ENCODE measurements around a stretch of chr17.

- RAMPAGE, long total RNA, result no peak
- RRBS, result no CpG with 5 or more reads among the region's 17 CpGs
PRO-cap:
- standard, result no peak
- CoPRO, capped RNA only, 2 experiments, result no peak in any of the 2 experiments
- CoPRO, capped and uncapped RNA, 2 experiments, result no peak in any of the 2 experiments
- CoPRO, uncapped RNA only, 2 experiments, result no peak in any of the 2 experiments
CAGE:
- cytosol, long polyA plus RNA, result no peak
- long polyA plus RNA, result no peak
- nucleolus, long total RNA, result no peak
- nucleus, long polyA plus RNA, result no peak
Observed at GRCh38 chr17:74424600-74425166, 7.2 kb upstream of the GPRC5C start.

DNA sequence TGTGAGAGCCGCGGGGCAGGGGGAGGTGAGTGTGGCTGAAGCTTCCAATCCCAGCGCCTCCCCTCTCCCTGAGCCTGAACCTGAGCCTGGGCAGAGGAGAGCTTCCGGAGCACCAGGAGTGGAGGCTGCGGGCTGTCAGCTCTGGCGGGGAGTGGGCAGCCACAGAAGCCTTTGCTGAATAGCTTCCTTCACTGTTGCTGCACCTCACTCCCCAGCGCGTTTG lies 12.6 kb downstream of the GPRC5C start:
- RAMPAGE, long total RNA, result no peak
- RRBS, result no CpG with 5 or more reads among the region's 8 CpGs
PRO-cap:
- standard, result no peak
- CoPRO, capped RNA only, 2 experiments, result no peak in any of the 2 experiments
- CoPRO, capped and uncapped RNA, 2 experiments, result no peak in any of the 2 experiments
- CoPRO, uncapped RNA only, 2 experiments, result no peak in any of the 2 experiments
CAGE:
- cytosol, long polyA plus RNA, result no peak
- long polyA plus RNA, result no peak
- nucleolus, long total RNA, result no peak
- nucleus, long polyA plus RNA, result no peak

- RAMPAGE, long total RNA, result no peak
- RRBS, result no CpG with 5 or more reads among the region's 5 CpGs
PRO-cap:
- standard, result no peak
- CoPRO, capped RNA only, 2 experiments, result no peak in any of the 2 experiments
- CoPRO, capped and uncapped RNA, 2 experiments, result no peak in any of the 2 experiments
- CoPRO, uncapped RNA only, 2 experiments, result no peak in any of the 2 experiments
CAGE:
- cytosol, long polyA plus RNA, result no peak
- long polyA plus RNA, result no peak
- nucleolus, long total RNA, result no peak
- nucleus, long polyA plus RNA, result no peak
Observed at GRCh38 chr17:74520058-74520571, 11.2 kb downstream of the CD300LB start.

- RAMPAGE, long total RNA, result no peak
- RRBS, result no CpG with 5 or more reads among the region's 1 CpG
PRO-cap:
- standard, result no peak
- CoPRO, capped RNA only, 2 experiments, result no peak in any of the 2 experiments
- CoPRO, capped and uncapped RNA, 2 experiments, result no peak in any of the 2 experiments
- CoPRO, uncapped RNA only, 2 experiments, result no peak in any of the 2 experiments
CAGE:
- cytosol, long polyA plus RNA, result no peak
- long polyA plus RNA, result no peak
- nucleolus, long total RNA, result no peak
- nucleus, long polyA plus RNA, result no peak
Observed at GRCh38 chr17:74718987-74719186, 6.2 kb upstream of the CD300LF start.

- RAMPAGE, long total RNA, result no peak
- RRBS, result no CpG with 5 or more reads among the region's 6 CpGs
PRO-cap:
- standard, result no peak
- CoPRO, capped RNA only, 2 experiments, result no peak in any of the 2 experiments
- CoPRO, capped and uncapped RNA, 2 experiments, result no peak in any of the 2 experiments
- CoPRO, uncapped RNA only, 2 experiments, result no peak in any of the 2 experiments
CAGE:
- cytosol, long polyA plus RNA, result no peak
- long polyA plus RNA, result no peak
- nucleolus, long total RNA, result no peak
- nucleus, long polyA plus RNA, result no peak
Observed at GRCh38 chr17:74741930-74742609, 5.0 kb downstream of the RAB37 start.

DNA sequence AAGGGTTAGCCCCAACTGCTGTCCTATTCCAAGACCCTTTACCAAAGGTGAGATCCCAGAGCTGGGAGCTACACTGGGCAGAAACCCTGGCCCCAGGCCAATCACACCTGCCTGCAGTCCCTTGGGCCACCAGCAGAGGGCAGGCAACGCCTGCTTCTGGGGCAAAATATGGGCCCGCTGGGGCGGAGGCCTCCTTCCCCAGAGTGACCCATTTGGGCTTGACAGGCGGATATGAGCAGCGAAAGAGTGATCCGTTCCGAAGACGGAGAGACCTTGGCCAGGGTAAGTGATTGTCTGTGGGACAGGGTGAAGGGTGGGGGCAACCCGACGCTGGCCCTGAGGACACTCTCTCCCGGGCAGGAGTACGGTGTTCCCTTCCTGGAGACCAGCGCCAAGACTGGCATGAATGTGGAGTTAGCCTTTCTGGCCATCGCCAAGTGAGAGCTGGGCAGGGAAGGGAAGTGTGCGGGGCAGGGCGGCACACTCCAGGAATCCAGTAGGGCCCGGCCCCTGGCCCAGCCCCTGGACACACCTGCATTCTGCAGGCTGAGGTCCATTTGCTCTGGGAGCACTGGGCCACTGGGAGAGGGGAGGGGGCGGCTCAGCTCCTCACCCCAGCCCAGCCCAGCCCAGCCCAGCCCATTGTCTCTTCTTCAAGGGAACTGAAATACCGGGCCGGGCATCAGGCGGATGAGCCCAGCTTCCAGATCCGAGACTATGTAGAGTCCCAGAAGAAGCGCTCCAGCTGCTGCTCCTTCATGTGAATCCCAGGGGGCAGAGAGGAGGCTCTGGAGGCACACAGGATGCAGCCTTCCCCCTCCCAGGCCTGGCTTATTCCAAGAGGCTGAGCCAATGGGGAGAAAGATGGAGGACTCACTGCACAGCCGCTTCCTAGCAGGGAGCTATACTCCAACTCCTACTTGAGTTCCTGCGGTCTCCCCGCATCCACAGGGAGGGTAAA lies 3.5 kb upstream of the NHERF1 start:
- RAMPAGE, long total RNA, result no peak
- RRBS, result no CpG with 5 or more reads among the region's 26 CpGs
PRO-cap:
- standard, result no peak
- CoPRO, capped RNA only, 2 experiments, result no peak in any of the 2 experiments
- CoPRO, capped and uncapped RNA, 2 experiments, result no peak in any of the 2 experiments
- CoPRO, uncapped RNA only, 2 experiments, result no peak in any of the 2 experiments
CAGE:
- cytosol, long polyA plus RNA, result no peak
- long polyA plus RNA, result no peak
- nucleolus, long total RNA, result no peak
- nucleus, long polyA plus RNA, result no peak

- RAMPAGE, long total RNA, result no peak
- RRBS, result no CpG with 5 or more reads among the region's 10 CpGs
PRO-cap:
- standard, result no peak
- CoPRO, capped RNA only, 2 experiments, result no peak in any of the 2 experiments
- CoPRO, capped and uncapped RNA, 2 experiments, result no peak in any of the 2 experiments
- CoPRO, uncapped RNA only, 2 experiments, result no peak in any of the 2 experiments
CAGE:
- cytosol, long polyA plus RNA, result no peak
- long polyA plus RNA, result no peak
- nucleolus, long total RNA, result no peak
- nucleus, long polyA plus RNA, result no peak
Observed at GRCh38 chr17:74752687-74753384, 4.4 kb downstream of the NHERF1 start.

GRCh38 chr17:74758876-74759190 lies 10.4 kb downstream of the NHERF1 start:
- RAMPAGE, long total RNA, result no peak
- RRBS, result no CpG with 5 or more reads among the region's 2 CpGs
PRO-cap:
- standard, result no peak
- CoPRO, capped RNA only, 2 experiments, result no peak in any of the 2 experiments
- CoPRO, capped and uncapped RNA, 2 experiments, result no peak in any of the 2 experiments
- CoPRO, uncapped RNA only, 2 experiments, result no peak in any of the 2 experiments
CAGE:
- cytosol, long polyA plus RNA, result no peak
- long polyA plus RNA, result no peak
- nucleolus, long total RNA, result no peak
- nucleus, long polyA plus RNA, result no peak

DNA sequence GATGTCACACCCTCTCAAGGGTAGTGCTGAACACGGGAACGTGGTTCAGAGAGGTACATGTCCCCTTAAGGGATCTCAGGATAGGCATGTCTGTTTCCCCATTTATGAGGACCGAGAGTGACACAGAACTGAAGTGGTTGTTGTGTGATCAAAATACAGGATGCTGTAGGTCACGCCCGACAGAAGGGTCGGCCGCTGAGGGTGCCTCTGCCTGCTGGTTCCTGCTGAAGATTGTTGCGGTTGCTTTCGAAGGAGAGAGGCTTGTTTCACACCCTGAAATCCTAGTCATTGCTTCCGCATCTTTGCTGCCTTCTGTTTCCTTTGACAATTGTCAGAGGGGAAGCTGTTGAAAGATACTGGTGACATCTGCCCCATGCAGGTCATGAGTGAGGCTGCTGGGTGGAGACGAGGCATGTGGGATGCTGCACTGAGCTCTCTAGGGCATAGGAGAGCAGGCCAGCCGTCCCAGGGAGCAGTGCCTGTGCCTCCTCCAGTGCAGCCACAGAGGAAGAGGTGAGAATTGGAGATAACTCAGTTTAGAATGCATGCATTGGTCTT lies 3.7 kb downstream of the TMEM104 start:
- RAMPAGE, long total RNA, result no peak
- RRBS, result no CpG with 5 or more reads among the region's 12 CpGs
PRO-cap:
- standard, result no peak
- CoPRO, capped RNA only, 2 experiments, result no peak in any of the 2 experiments
- CoPRO, capped and uncapped RNA, 2 experiments, result no peak in any of the 2 experiments
- CoPRO, uncapped RNA only, 2 experiments, result no peak in any of the 2 experiments
CAGE:
- cytosol, long polyA plus RNA, result no peak
- long polyA plus RNA, result no peak
- nucleolus, long total RNA, result no peak
- nucleus, long polyA plus RNA, result no peak

DNA sequence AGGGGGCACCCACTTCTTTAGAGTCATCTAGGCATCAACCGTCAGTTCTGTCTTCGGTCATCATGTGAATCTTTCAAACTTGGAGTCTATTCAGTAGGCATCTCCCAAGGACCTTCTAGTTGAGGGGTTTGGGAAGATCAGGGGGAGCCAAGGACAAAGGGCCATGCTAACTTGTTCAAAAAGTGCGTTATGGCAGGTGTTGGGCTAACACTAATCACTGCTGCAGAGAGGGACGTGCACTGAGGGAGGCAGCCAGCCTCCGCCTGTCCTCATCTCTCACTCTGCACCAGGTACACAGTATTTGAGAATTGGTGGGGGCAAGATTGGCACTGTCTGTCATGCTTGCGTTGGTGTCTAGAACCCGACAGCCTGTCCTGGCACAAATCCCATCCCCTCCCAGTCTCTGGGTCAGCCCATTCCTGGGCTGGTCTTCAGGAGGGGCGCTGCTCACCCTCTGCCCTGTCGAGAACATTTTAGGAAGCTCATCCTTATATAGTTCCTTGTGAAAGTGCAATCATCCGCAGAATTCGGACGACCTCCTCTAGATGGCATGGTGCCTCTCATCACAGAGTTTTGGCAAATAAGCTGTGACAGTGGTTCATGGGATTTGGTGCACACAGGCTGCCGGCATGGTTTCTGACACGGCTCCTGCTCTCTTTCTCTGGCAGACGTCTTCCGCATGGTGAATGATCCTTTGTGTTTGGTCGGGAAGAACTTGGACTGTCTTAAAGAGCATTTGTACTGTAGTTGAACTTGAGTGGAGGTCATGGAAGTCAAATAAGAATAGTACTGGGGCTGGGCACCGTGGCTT lies 34.2 kb downstream of the TMEM104 start:
- RAMPAGE, long total RNA, result no peak
- RRBS, result no CpG with 5 or more reads among the region's 18 CpGs
PRO-cap:
- standard, result no peak
- CoPRO, capped RNA only, 2 experiments, result no peak in any of the 2 experiments
- CoPRO, capped and uncapped RNA, 2 experiments, result no peak in any of the 2 experiments
- CoPRO, uncapped RNA only, 2 experiments, result no peak in any of the 2 experiments
CAGE:
- cytosol, long polyA plus RNA, result no peak
- long polyA plus RNA, result no peak
- nucleolus, long total RNA, result no peak
- nucleus, long polyA plus RNA, result no peak

DNA sequence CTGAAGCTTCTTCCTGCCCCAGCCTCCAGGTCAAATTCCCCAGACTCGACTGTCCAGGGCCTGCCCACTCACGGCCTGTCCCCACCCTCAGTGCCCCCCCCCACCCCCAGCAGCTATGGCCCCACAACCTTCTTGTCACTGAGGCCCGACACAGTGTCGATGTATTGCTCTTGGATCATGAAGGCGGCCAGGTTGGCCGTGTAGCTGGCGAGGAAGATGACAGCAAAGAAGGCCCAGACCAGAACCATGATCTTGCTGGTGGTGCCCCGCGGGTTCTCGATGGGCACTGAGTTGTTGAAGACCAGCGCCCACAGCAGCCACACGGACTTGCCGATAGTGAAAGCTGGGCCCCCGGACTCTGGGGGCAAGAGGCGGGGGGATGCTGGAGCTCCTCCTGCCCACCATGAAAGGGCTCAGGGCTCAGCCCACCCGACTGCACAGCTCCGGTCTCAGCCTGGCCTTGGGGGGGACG lies 12.5 kb downstream of the GRIN2C start:
- RAMPAGE, long total RNA, result no peak
- RRBS, result 65% methylated on average over 4 of the region's 18 CpGs
PRO-cap:
- standard, result no peak
- CoPRO, capped RNA only, 2 experiments, result no peak in any of the 2 experiments
- CoPRO, capped and uncapped RNA, 2 experiments, result no peak in any of the 2 experiments
- CoPRO, uncapped RNA only, 2 experiments, result no peak in any of the 2 experiments
CAGE:
- cytosol, long polyA plus RNA, result no peak
- long polyA plus RNA, result no peak
- nucleolus, long total RNA, result no peak
- nucleus, long polyA plus RNA, result no peak

DNA sequence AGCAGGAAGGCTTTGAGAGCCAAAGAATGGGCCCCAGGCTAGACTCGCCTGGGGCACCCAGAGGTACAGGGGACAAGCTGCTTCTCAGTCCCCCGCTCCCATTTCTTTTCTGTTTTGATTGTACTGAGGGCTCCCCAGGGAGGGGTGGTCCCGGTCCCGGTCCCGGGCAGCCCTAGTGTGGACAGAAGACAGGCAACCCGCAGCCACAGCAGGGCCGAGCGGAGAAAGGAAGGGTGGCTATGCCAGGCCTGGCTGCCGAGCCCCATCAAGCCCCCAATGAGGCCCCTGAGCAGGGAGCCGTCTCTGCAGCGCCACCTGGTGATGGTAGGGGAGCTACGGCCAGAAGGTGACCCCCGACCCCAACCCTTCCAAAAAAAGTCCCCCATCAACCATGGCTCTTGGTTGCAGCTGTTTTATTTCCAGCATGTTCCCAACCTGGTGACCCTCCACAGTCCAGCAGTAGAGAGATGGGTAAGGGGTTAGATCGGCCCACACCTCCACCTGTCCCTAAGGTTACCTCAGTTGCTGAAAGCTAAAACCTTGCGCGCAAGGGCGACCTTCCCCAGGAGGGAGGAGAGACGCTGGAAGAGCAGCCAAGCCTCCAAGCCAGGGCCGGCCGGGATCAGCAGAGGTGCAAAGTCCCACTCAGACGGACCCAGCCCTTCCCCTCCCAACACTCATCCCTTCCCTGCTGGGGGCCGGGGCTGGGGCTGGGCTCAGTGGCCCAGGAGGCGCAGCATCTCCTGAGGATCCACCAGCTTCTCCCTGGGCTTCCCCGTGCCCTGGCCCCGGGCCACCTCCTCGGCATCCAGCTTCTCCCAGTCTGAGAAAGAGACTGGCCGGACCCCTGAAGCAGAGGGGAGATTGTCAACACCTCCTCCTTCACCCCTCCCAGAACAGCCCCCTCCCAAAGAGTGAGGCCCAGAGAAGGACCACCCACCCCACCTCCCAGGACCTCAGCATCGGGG lies 2.7 kb upstream of the GRIN2C start:
- RAMPAGE, long total RNA, result no peak
- RRBS, result 83% methylated on average over 6 of the region's 28 CpGs
PRO-cap:
- standard, result no peak
- CoPRO, capped RNA only, 2 experiments, result no peak in any of the 2 experiments
- CoPRO, capped and uncapped RNA, 2 experiments, result no peak in any of the 2 experiments
- CoPRO, uncapped RNA only, 2 experiments, result no peak in any of the 2 experiments
CAGE:
- cytosol, long polyA plus RNA, result no peak
- long polyA plus RNA, result no peak
- nucleolus, long total RNA, result no peak
- nucleus, long polyA plus RNA, result start-site peak on the minus strand centred at position 713 of the sequence, 451 bp wide, 850 and 714 reads in 2 replicates

- RAMPAGE, long total RNA, result no peak
- RRBS, result no CpG with 5 or more reads among the region's 34 CpGs
PRO-cap:
- standard, result no peak
- CoPRO, capped RNA only, 2 experiments, result no peak in any of the 2 experiments
- CoPRO, capped and uncapped RNA, 2 experiments, result no peak in any of the 2 experiments
- CoPRO, uncapped RNA only, 2 experiments, result no peak in any of the 2 experiments
CAGE:
- cytosol, long polyA plus RNA, result no peak
- long polyA plus RNA, result no peak
- nucleolus, long total RNA, result no peak
- nucleus, long polyA plus RNA, result no peak
Observed at GRCh38 chr17:74893120-74893474, 336 bp downstream of the FADS6 start.

GRCh38 chr17:74936361-74936837 lies 701 bp downstream of the OTOP3 start:
- RAMPAGE, long total RNA, result no peak
- RRBS, result 27% methylated on average over 10 of the region's 25 CpGs
PRO-cap:
- standard, result no peak
- CoPRO, capped RNA only, 2 experiments, result no peak in any of the 2 experiments
- CoPRO, capped and uncapped RNA, 2 experiments, result no peak in any of the 2 experiments
- CoPRO, uncapped RNA only, 2 experiments, result no peak in any of the 2 experiments
CAGE:
- cytosol, long polyA plus RNA, result no peak
- long polyA plus RNA, result no peak
- nucleolus, long total RNA, result no peak
- nucleus, long polyA plus RNA, result no peak

GRCh38 chr17:74952896-74953778 lies 17.4 kb downstream of the OTOP3 start:
- RAMPAGE, long total RNA, result no peak
- RRBS, result 21% methylated on average over 6 of the region's 20 CpGs
PRO-cap:
- standard, result no peak
- CoPRO, capped RNA only, 2 experiments, result no peak in any of the 2 experiments
- CoPRO, capped and uncapped RNA, 2 experiments, result no peak in any of the 2 experiments
- CoPRO, uncapped RNA only, 2 experiments, result no peak in any of the 2 experiments
CAGE:
- cytosol, long polyA plus RNA, result no peak
- long polyA plus RNA, result no peak
- nucleolus, long total RNA, result no peak
- nucleus, long polyA plus RNA, result no peak

- RAMPAGE, long total RNA, result no peak
- RRBS, result no CpG with 5 or more reads among the region's 8 CpGs
PRO-cap:
- standard, result unidirectional peak, plus-strand start at chr17:75022083
- CoPRO, capped RNA only, 2 experiments, result no peak in any of the 2 experiments
- CoPRO, capped and uncapped RNA, 2 experiments, result no peak in any of the 2 experiments
- CoPRO, uncapped RNA only, 2 experiments, result no peak in any of the 2 experiments
CAGE:
- cytosol, long polyA plus RNA, result no peak
- long polyA plus RNA, result no peak
- nucleolus, long total RNA, result no peak
- nucleus, long polyA plus RNA, result no peak
Observed at GRCh38 chr17:75021918-75022310, 9.4 kb downstream of the MRPL58 start.

DNA sequence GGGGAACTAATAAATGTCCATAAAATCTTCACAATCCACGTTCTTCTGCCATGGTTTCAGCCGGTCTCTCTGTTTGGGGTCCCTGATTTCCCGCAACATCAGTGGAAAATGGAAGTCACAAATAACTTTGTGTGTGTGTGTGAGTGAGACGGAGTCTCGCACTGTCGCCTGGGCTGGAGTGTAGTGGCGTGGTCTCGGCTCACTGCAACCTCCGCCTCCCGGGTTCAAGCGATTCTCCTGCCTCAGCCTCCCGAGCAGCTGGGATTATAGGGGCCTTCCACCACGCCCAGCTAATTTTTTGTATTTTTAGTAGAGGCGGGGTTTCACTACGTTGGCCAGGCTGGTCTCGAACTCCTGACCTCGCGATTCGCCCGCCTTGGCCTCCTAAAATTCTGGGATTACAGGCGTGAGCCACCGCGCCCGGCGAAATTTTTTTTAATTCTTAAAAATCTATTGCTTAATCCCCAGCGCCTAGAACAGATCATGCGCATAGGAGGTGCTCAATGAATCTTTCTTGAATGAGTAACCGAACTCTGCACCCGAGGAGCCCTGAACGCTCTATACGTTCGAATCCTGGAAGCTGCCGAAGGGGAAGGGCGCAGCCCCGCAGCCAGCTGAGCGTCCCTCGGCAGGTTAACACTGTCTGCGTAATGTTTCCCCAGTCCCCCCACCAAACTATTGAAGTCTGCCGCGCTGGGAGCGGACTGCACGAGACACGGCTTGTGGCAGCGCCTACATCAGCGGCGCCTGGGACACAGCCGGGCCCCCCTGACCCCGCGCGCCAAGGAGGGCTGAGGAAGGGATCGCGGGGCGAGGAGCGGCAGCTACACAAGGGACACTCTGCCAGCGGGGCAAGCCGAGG lies 582 bp downstream of the ATP5PD start:
- RAMPAGE, long total RNA, result no peak
- RRBS, result no CpG with 5 or more reads among the region's 56 CpGs
PRO-cap:
- standard, result unidirectional peak, plus-strand start at position 569 of the sequence
- CoPRO, capped RNA only, 2 experiments, result no peak in any of the 2 experiments
- CoPRO, capped and uncapped RNA, 2 experiments, result no peak in any of the 2 experiments
- CoPRO, uncapped RNA only, 2 experiments, result no peak in any of the 2 experiments
CAGE:
- cytosol, long polyA plus RNA, result no peak
- long polyA plus RNA, result no peak
- nucleolus, long total RNA, result no peak
- nucleus, long polyA plus RNA, result no peak

DNA sequence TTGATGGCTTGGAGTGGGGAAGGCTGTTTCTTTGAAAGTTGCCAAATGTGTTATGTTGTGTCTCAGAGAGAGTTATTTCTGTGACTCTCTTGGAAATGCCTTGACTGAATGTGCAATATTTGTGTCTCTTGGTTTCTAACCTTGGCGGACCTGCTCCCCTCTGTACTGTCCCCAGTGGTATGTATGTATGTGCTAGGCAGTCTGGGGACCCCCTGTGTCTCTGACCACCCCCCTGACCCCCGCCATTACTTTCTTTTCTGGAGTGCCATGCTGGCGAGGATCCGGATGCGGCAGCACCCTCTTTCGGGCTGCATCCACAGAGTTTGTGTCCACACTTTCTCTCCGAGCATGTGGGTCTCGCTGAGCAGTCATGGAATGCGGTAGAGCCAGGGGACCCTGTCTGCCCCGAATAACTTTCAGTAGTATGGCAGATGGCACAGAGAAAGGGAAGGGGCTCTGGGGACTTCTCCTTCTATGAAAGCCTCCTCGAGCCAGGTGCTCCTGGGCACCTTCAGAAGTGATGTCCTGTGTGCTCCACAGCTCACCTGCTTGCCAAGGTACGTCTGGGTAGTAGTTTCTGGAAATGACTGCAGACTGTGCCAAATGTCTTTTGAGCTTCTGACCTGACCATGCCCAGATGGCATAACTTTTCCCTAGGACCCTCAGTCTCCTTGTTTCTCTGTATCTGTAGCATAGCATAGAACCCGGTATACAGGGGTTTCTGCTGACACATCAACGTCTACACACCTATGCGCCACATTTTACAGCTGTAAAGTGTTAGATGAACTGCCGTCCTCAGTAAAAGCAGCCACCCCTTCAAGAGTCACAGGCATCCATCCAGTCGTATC lies 17.1 kb downstream of the KCTD2 start:
- RAMPAGE, long total RNA, result no peak
- RRBS, result no CpG with 5 or more reads among the region's 17 CpGs
PRO-cap:
- standard, result no peak
- CoPRO, capped RNA only, 2 experiments, result no peak in any of the 2 experiments
- CoPRO, capped and uncapped RNA, 2 experiments, result no peak in any of the 2 experiments
- CoPRO, uncapped RNA only, 2 experiments, result peak in 1 of 2 experiments; most common plus-strand start position 253 of the sequence (in 1)
CAGE:
- cytosol, long polyA plus RNA, result no peak
- long polyA plus RNA, result no peak
- nucleolus, long total RNA, result no peak
- nucleus, long polyA plus RNA, result no peak